Thyroid gland (tissue), 7 donors: Measurements from ENCODE around the genes PTGER2 and GPR137C.

DNA sequence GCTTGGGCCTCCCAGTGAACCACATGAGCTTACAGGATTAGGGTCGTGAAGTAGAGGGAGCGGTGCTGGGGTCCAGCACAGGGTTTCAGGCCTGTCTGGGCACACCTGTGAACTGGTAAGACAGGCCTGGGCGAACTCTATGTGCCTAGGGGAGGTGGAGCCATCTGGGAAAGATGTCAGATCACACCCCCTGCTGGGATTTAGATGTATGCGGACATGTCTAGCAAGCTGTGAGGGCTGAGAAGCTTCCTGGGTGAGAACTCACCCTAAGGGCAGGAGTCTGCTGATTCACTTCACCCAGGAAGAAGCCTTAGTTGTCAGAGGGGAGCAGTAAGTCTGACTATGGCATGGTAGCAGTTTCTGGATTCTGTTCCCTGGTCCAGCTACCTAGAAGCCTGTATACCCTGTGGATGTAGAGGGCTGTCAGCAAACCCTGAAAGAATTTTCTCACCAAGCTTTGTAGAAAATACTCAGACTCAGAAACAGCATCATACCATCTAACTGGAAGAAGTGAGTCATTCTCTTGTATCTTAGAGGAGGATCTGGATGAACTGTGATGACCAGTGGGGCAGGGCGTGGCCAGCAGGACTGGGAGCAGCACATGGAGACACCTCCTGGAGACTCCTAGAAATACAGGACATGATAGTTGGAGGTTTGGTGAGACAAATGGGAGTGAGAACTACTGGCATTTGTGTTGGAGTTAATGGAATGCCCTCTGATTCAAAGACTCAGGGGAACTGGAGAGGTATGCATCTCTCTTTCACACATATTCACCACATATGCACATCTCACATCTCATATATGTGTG, 11.3 kb upstream of the PYGL start:
- PRO-cap, 2 experiments, result no peak in any of the 2 experiments
- RAMPAGE, long total RNA, 5 experiments, result no peak in any of the 5 experiments

GRCh38 chr14:50967717-50968030, 23.4 kb upstream of the PYGL start:
- PRO-cap, 2 experiments, result no peak in any of the 2 experiments
- RAMPAGE, long total RNA, 5 experiments, result no peak in any of the 5 experiments

DNA sequence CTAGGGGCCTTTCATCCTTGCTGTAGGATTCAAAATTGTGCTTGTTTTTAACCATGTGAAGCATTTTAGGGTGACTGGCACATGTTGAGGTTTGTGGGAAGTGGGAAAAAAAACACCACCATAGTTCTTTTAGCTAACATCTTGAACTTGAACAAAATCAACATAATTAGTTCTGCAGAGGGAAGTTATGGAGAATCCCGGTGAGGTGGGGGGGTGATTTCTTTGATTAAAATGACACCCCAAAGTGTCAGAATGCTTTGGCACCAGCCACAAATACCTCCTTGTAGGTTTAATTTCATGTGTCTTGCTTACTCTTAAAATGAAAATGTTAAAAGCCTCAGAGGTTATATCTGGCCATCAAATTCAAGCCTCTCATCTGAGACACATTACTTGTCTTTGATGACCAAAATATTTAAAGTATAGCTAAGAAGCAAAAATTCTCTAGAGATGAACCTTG, 52.6 kb upstream of the PYGL start:
- PRO-cap, 2 experiments, result no peak in any of the 2 experiments
- RAMPAGE, long total RNA, 5 experiments, result no peak in any of the 5 experiments

DNA sequence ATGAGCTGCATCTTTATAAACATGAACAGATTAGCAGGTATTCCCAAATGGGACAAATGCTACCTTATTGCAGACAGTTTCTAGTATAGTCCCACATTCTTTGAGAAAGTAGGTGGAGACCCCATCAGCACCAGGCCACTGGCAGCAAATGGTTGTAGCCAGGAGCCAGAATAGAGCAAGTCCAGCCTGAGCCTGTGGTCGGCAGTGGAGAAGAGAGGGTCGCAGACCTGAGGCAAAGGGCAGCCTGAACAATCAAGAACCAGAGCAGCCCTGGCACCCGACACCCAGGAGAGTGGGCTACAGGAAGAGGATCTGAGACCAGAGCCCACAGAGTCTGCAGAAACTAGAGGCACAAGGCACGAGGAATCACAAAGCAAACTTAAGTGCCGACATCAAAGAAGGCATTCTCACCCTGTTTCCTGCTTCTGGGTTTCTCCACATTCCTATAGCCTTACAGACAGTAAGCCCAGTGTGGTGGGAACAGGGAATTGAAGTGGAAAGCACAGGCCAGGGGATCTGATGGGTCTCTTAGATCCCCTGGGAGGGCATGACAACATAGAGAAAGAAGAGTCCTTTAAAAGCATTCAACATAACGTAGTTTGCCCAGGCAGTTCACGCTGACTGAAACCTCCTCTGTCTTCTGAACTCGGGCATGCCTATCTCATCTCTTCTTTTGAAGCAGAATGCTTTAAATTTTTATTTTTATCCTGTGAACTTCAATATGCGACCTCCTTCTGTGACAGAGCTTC, 75.7 kb upstream of the FRMD6 start:
- PRO-cap, 2 experiments, result no peak in any of the 2 experiments
- RAMPAGE, long total RNA, 5 experiments, result no peak in any of the 5 experiments

DNA sequence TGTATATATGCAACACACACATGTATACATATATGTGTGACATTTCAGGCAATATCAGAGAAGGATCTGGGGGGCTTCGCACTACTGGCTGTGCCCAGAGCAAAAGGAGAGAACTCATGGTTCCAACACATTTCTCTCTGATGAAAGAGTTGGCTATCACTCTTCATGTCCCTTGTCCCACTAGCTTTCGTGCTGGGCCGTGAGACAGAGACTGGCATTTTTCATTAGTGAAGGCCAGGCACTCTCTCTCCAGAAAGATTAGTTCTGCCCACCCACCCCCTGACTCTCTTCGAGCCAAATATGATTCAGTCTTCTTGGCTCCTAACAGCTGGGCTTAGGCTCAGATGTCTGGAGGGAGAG, 5.3 kb upstream of the GNG2 start:
- PRO-cap, 2 experiments, result no peak in any of the 2 experiments
- RAMPAGE, long total RNA, 5 experiments, result no peak in any of the 5 experiments

- PRO-cap, 2 experiments, result no peak in any of the 2 experiments
- RAMPAGE, long total RNA, 5 experiments, result no peak in any of the 5 experiments
Observed at GRCh38 chr14:51884521-51885338, 24.3 kb downstream of the GNG2 start.

DNA sequence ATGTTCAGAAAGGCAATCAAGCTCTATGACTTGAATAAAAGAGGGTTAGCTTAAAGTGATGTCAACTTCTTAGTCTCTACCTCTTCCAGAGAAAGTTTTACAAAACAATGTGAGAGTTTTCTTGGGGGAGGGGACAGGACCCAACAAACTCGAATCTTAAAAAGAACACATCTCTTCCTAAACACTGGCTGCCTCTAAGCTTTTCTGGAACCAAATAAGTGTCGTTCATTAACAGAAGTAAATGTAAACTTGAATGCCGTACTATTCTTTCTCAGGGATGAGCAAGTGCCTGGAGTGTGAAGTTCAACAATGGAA, 23.9 kb downstream of the RTRAF start:
- PRO-cap, 2 experiments, result no peak in any of the 2 experiments
- RAMPAGE, long total RNA, 5 experiments, result no peak in any of the 5 experiments

DNA sequence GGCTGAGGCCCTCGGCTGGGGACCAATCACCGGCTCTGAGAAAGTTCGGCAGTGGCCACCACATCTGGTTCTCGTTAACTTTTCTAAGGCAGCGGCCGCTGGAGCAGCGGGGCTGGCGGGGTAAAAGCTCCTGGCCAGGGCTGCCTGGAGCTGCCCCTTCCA, 161 bp upstream of the NID2 start:
- PRO-cap, 2 experiments, result peak in 2 of 2 experiments; most common plus-strand start position 77 of the sequence (in 2)
- RAMPAGE, long total RNA, 5 experiments, result start-site peak on the plus strand in 2 of 5 experiments, centred at positions 87 to 102 of the sequence, 9 to 18 reads per replicate

DNA sequence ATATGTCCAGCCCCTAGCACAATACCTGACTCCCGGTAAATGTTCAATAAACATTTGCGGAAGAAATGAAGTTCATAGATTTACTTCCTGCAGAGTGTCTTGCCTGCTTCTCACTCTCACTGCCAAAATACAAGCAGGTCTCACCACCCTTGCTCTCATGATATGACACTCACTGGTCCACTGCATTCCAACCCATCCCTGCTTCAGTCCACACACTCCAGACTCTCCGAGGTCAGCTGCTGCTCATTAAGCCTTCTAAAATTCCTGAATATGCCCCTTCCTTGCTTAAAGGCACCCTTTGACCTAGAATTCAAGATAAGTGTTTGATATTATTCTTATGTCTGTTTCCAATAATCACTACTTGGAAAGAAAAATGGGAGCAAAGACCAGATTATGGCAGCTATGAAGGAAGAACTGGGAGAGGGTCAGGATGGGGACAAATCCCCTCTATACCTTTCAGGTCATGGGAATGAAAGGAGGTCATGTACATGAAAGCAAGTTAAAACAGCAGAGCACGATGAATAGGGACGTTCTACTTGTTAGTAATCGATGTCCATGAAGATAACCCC, 10.4 kb upstream of the NID2 start:
- PRO-cap, 2 experiments, result peak in 2 of 2 experiments; most common plus-strand start position 185 of the sequence (in 2); most common minus-strand start position 121 of the sequence (in 1)
- RAMPAGE, long total RNA, 5 experiments, result no peak in any of the 5 experiments

GRCh38 chr14:52271560-52271851, 4.0 kb downstream of the PTGDR start:
- PRO-cap, 2 experiments, result no peak in any of the 2 experiments
- RAMPAGE, long total RNA, 5 experiments, result no peak in any of the 5 experiments

DNA sequence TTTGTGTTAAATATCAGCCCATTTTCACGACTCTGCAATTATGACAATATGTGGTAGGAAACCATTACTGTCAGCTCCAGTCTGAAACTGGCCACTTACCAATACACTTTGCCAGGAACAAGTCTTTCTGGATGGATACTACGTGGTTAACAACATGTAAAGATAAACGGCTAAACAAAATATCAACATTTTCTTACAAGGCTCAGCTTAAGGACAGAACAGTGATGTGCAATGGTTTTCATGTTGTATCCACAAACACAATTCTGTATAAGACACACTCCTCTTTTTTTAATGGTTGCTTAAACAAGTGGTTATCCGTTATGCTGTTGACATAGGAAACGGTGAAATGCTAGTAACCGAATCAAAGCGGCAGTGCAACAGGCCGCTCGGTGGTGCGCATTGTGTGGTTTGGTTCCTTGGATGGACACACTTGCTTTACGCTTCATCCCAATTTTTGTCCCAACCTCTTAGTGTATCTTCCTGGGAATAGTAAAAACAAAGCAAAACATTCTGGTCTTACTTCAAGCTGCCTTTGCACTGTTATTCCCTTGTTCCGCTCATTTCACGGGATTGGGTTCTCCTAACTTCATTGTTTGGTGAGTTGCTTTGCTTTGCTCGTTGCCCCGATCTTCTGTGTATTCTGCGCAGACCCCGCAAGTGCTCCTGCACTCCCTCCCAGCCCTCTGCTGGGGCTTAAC, 690 bp upstream of the PTGER2 start:
- PRO-cap, 2 experiments, result no peak in any of the 2 experiments
- RAMPAGE, long total RNA, 5 experiments, result no peak in any of the 5 experiments

DNA sequence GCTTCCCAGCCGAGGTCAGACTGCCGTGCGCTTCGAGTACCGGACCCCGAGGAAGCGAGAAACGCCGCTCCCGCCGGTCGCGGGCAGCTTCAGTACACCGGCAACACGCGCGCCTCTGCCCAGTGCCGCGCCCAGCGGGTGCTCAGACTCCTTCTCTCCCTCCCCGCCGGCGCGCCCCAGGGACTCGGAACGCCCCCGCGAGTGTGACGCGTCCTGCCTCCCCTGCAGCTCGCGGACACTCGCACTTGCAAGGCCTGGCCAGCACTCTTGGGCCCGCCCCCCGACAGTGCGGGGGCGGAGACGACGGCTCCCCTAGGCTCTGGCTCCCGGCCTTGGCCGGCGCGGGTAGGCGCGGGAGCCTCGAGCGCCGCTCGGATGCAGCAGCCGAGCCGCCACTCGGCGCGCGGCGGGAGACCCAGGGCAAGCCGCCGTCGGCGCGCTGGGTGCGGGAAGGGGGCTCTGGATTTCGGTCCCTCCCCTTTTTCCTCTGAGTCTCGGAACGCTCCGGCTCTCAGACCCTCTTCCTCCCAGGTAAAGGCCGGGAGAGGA, at the start of gene PTGER2:
PTGER2 (plus strand) TSS at position 342 of the 549 bp plus-strand sequence.
- PRO-cap, 2 experiments, result peak in 2 of 2 experiments; most common plus-strand start position 342 of the sequence (in 1); most common minus-strand start position 117 of the sequence (in 2)
- RAMPAGE, long total RNA, 5 experiments, result start-site peak on the plus strand in 1 of 5 experiments, centred at position 360 of the sequence, 15 reads per replicate; start-site peak on the minus strand in 1 of 5 experiments, centred at position 147 of the sequence, 5 reads per replicate

- PRO-cap, 2 experiments, result no peak in any of the 2 experiments
- RAMPAGE, long total RNA, 5 experiments, result no peak in any of the 5 experiments
Observed at GRCh38 chr14:52315282-52316092, 1.4 kb downstream of the PTGER2 start.

GRCh38 chr14:52552605-52553809, at the start of gene GPR137C:
GPR137C (plus strand) TSS chr14:52552836.
- PRO-cap, 2 experiments, result peak in 2 of 2 experiments; most common plus-strand start chr14:52552863 (in 1); most common minus-strand start chr14:52553565 (in 1)
- RAMPAGE, long total RNA, 5 experiments, result no peak in any of the 5 experiments

GRCh38 chr14:53237425-53237993, 84.4 kb upstream of the DDHD1 start:
- PRO-cap, 2 experiments, result no peak in any of the 2 experiments
- RAMPAGE, long total RNA, 5 experiments, result no peak in any of the 5 experiments

- PRO-cap, 2 experiments, result no peak in any of the 2 experiments
- RAMPAGE, long total RNA, 5 experiments, result no peak in any of the 5 experiments
Observed at GRCh38 chr14:53850655-53851119, 105.9 kb downstream of the BMP4 start.

- PRO-cap, 2 experiments, result no peak in any of the 2 experiments
- RAMPAGE, long total RNA, 5 experiments, result no peak in any of the 5 experiments
Observed at GRCh38 chr14:53851466-53851955, 105.1 kb downstream of the BMP4 start.

DNA sequence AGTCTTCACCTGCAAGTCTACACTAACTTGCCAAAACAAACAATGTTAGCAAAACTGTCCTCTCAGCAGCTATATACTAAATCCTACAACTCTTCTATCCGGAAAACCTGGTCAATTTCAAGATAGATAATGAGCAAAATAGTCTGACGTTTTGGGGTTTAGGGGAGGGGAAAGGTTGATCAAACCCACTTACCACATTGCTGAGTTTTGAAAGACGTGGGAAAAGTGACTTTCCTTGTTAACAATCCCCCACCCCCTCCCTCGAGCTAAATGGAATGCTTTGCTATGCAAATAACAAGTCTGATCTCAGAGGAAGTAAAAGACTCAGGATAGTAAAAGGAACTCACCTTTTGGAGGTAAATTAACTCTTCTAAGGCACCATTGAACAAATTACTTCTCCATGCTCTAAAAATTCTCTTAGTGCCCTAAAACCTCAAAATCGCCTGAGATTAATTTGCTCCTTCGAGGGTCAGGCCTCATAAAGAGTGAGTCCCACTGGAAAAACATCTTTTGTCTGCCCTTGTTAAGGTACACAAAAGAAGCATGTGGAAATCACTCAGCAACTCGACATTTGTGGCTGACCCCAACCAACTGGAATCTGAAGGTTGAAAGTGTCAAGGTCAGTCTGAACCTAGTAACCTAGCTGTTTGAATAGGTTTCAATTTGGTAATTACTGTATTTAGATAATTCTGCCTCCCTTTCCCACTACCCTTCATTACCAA, 13.4 kb downstream of the BMP4 start:
- PRO-cap, 2 experiments, result no peak in any of the 2 experiments
- RAMPAGE, long total RNA, 5 experiments, result no peak in any of the 5 experiments

DNA sequence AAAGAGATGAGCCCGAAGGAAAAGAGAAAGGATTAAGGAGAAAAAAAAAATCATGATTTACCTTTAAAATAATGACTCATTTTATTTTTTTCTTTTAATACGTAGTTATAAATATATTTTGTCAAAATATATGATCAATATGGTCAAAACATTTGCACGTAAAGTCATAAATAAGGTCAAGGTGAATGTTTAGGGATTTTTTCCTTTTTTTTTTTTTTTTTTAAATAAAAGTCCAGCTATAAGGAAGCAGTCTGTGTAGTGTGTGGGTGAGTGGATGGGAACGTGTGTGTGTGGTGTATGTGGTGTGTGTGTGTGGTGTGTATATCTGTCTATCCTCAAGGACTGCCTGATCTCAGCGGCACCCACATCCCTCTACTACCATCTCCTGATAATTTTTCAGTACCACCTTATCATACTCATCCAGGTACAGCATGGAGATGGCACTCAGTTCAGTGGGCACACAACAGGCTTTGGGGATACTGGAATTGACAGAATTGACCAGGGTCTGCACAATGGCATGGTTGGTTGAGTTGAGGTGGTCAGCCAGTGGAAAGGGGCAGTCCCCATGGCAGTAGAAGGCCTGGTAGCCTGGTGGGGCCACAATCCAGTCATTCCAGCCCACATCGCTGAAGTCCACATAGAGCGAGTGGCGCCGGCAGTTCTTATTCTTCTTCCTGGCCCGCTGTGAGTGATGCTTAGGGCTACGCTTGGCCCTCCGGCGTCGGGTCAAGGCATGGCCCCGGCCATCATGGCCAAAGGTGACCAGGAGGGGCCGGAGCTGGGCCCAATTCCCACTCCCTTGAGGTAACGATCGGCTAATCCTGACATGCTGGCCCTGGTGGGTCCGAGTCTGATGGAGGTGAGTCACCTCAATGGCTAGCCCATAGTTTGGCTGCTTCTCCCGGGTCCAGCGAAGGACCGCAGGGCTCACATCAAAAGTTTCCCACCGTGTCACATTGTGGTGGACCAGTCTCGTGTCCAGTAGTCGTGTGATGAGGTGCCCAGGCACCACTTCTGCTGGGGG, 6.6 kb downstream of the BMP4 start:
- PRO-cap, 2 experiments, result no peak in any of the 2 experiments
- RAMPAGE, long total RNA, 5 experiments, result no peak in any of the 5 experiments

- PRO-cap, 2 experiments, result peak in 2 of 2 experiments; most common plus-strand start chr14:53953608 (in 2); most common minus-strand start chr14:53953395 (in 2)
- RAMPAGE, long total RNA, 5 experiments, result start-site peak on the minus strand in 3 of 5 experiments, at chr14:53953388-53953501 at its widest, 9 to 36 reads per replicate
Observed at GRCh38 chr14:53952965-53953714, 3.5 kb downstream of the BMP4 start.